CD14-positive monocyte (primary cell): Measurements from ENCODE around the genes KLHL7 and C7orf31.

DNA sequence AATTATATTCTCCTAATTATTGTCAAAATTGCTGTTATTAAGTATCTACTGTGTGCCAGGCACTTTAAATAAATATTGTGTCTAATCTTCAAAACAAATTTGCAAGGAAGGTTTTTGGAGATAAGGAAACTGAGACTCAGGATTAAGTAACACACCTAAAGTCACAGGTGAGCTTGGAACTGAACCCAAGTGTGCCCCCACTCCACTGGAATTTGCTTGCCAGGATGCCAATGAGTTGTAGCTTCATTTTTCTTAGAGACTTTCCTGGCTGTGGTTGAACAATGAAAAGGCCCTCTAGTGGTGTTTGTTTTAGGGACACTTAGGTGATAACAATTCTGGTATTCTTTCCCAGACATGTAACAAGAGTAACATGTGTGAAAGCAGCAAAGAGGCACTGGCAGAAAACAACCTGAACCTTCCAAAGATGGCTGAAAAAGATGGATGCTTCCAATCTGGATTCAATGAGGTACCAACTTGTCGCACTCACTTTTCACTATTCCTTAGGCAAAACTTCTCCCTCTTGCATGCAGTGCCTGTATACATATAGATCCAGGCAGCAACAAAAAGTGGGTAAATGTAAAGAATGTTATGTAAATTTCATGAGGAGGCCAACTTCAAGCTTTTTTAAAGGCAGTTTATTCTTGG, 1.5 kb downstream of the IL6 start:
- CAGE, long polyA plus RNA, result no peak

DNA sequence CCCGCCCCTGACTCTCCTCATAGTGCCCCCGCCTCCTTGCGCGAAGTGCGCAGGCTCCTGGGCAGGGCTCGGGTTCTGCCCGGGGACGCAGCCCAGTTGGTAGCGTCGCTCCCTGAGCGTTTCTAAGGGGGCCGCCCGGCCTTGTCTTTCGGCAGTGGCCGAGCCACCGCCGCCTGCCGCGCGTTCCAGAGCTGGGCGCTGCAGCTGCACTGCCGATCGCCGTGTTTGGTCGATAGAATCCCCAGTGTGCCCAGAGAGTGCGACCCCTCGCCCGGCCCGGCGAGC, at the start of gene KLHL7:
TSS of gene KLHL7 (plus strand) at position 71 of the 285 bp plus-strand sequence.
- CAGE, long polyA plus RNA, result no peak

DNA sequence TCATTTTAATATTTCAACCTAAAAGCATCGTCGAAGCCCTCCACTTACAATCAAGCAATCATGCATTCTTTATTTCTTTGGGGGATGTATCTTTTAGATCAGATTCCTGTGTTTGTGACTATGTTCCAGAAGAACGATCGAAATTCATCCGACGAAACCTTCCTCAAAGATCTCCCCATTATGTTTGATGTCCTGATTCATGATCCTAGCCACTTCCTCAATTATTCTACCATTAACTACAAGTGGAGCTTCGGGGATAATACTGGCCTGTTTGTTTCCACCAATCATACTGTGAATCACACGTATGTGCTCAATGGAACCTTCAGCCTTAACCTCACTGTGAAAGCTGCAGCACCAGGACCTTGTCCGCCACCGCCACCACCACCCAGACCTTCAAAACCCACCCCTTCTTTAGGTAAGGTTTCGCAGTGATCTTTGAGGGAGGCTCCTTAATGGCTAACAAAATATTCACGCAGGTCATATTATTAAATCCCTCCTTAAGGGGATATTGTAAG, 13.8 kb downstream of the GPNMB start:
- CAGE, long polyA plus RNA, result no peak

GRCh38 chr7:23349337-23349957, 50.3 kb downstream of the MALSU1 start:
- CAGE, long polyA plus RNA, result no peak

DNA sequence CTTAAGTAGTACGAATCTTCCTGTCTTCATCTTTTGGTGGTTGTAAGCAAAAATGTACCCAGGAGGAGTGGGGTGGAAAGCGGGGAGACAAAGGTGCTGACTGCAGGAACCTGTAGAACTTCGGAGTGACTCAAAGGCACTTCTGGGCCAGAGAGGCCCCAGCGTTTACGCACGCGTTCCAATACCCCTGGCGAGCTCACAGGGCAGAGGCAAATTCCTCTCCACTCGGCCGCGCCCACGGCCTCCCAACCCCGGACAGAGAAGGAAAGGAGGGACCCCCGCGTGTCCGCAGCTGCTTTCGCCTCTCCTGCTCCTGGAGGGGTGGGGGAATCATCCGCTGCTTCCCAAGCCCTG, 2.5 kb downstream of the IGF2BP3 start:
- CAGE, long polyA plus RNA, result no peak

- CAGE, long polyA plus RNA, result no peak
Measured at GRCh38 chr7:23469687-23469859, 718 bp downstream of the IGF2BP3 start.

DNA sequence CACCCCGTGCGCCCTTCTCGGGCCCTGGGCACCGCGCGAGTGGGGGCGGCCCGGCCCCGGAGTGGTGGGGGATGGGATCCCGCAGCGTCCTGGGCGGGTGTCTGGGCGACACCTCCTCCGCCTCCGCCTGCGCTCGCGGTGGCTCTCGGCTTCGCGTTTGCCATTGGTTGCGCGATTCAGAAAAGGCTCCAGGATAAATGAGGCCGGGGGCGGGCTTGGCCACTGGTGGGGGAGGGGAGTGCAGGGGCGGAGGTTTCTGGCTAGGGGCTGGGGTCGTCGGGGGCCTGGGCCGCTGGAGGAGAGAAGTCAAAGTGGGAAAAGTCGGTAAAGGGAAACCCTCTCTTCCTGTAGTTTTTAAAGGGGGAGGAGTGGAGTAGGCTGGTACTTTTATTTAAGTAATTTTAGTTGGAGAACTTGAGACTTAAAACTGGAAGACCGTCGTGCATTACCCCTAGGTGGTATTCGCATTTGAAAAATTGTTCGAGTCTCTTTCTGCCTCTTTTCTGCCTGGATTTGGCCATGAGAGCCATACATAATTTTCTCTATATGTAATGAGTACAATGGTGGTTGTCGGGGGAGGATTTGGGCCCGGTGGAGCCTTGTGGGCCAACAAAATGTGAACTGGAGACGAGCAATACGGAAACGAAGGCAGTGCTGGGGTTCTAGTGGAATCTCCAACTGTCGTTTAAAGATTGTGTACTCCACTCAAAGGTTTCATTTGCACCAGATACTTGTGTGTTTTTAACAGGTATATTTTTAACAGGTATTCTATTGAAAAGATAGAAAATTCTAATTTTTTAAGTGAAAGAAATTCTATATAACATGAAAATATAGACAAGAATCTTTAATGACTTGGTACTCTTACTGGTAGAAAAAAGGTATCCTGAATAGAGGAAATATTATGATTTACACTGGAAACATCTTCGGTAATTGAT, 1.2 kb upstream of the IGF2BP3 start:
- CAGE, long polyA plus RNA, result no peak

DNA sequence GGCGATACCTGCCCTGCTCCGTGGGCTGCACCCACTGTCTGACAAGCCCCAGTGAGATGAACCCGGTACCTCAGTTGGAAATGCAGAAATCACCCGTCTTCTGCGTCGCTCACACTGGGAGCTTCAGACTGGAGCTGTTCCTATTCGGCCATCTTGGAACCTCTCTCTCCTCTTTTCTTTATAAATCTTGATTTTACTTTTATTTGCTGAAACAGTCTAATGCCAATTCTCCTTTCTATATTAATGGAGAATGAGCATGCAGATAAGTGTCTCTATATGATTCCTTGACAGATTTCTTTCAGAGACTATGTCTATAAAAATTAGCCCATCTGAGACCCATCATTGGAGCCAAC, 13.0 kb downstream of the STK31 start:
- CAGE, long polyA plus RNA, result no peak

- CAGE, long polyA plus RNA, result no peak
Measured at GRCh38 chr7:23759955-23760581, 50.0 kb downstream of the STK31 start.

DNA sequence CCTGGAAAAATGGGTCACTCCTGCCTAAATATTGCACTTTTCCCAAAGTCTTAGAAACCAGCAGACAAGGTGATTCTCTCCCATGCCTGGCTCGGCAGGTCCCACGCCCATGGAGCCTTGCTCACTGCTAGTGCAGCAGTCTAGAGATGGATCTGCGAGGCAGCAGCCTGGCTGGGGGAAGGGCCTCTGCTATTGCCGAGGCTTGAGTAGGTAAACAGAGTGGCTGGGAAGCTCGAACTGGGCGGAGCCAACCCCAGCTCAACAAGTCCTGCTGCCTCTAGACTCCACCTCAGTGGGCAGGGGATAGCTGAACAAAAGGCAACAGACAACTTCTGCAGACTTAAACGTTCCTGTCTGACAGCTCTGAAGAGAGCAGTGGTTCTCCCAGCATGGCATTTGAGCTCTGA, 134.8 kb downstream of the STK31 start:
- CAGE, long polyA plus RNA, result no peak

GRCh38 chr7:24573573-24574432, 551 bp downstream of the PALS2 start:
- CAGE, long polyA plus RNA, result no peak

DNA sequence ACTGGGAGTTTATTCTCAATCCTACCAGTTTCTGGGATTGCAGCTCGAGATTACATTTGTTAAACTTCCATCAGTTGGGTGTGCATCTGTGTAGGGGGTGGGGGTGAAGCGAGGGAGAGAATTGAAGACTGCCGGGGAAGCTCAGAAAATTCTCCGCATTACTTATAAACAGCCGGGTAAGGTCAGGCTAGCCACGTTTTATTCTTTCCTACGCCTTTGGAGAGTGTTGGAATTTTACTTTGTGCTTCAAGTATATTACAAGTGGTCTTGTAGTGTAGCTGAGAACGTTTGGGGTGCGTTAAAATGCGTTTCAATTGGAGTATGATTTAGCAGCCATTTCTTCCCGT, 1.2 kb downstream of the PALS2 start:
- CAGE, long polyA plus RNA, result no peak

GRCh38 chr7:24595425-24596211, 22.4 kb downstream of the PALS2 start:
- CAGE, long polyA plus RNA, result no peak

- CAGE, long polyA plus RNA, result no peak
Measured at GRCh38 chr7:24749212-24749595, 8.1 kb downstream of the GSDME start.

DNA sequence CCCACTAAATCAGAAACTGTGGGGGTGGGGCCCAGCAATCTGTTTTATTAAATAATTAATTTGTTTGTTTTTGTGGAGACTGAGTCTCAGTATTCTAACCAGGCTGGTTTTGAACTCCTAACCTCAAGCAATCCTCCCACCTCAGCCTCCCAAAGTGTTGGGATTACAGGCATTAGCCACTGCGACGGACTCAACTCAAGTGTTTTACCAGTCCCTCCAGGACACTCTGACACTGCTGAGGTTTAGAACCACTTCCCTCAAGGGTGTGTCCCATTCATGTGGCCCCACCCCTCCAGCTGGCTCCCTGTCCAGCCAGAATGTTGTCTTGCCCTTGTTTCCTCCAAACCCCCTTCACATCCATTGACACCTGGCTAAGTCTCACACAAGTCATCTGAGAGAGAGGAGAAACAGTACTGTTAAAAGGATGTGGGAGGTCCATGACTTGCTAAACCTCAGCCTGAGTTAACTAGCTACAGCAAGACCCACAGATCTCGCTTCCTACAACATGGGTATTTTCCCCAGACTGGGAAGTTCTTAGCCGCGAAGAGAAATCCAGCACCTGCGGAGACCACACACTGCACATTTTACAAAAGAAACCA, 14.2 kb downstream of the OSBPL3 start:
- CAGE, long polyA plus RNA, result no peak

- CAGE, long polyA plus RNA, result no peak
Measured at GRCh38 chr7:25179516-25180868, at the start of gene C7orf31. C7orf31 (minus strand) TSS chr7:25180354.

DNA sequence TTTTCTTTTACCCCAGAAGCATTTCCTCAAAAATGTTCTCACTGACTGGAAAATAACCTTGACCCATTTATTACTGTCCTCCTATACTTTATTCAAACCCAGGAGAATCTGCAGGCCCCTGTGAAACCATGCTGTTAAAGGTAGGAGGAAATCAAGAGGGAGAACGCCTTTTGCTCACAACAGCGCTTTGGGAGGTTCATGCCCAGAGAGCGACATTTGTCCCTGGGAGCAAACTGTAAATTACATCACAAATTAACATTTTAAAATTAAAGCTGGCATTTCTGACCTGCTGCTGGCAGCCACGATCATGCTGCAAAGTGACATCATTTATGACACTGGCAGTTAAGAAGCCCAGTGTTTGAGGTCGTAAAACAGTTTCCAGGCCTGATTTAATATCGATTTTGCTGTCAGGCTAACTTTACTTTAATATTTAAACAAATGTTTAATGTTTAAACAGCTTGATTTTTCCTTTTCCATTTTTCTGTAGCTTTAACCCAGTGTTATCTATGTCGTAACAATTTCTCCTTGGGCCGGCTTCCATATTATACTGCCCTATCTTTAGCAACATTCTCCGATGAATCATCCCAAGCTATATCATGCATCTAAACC, 86.5 kb upstream of the NPVF start:
- CAGE, long polyA plus RNA, result no peak

DNA sequence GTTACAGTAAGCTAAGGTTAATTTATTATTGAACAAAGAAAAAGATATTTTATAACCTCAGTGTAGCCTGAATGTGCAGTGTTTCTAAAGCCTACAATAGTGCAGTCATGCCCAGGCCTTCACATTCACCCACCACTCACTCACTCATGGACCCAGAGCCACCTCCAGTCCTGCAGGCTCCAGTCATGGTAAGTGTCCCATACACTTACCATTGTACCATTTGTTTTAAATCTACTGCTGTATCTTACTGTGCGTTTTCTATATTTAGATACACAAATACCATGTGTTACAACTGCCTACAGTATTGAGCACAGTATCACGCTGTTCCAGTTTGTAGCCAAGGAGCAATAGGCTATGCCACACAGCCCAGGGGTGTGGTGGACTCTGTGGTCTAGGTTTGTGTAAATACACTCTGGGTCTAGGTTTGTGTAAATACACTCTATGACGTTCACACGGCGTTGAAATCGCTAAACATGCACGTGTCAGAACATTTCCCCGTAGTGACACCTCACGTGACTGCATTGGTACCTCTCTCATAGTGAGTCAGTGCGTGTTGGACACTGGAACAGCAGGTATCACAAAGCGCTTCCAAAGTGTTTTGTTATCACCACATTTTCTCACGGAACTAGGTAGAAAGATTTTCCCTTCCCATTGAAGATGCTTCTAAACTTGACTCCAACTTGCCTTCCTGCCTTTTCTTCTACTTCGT, 340.1 kb upstream of the NPVF start:
- CAGE, long polyA plus RNA, result no peak

- CAGE, long polyA plus RNA, result no peak
Measured at GRCh38 chr7:25852024-25853159, 299.6 kb upstream of the NFE2L3 start.

- CAGE, long polyA plus RNA, result no peak
Measured at GRCh38 chr7:25949044-25949465, 202.9 kb upstream of the NFE2L3 start.